Spinal cord (tissue), 3 donors: ENCODE data around the genes TMEM43, C3orf20, MRPS25 and SH3BP5.

DNA sequence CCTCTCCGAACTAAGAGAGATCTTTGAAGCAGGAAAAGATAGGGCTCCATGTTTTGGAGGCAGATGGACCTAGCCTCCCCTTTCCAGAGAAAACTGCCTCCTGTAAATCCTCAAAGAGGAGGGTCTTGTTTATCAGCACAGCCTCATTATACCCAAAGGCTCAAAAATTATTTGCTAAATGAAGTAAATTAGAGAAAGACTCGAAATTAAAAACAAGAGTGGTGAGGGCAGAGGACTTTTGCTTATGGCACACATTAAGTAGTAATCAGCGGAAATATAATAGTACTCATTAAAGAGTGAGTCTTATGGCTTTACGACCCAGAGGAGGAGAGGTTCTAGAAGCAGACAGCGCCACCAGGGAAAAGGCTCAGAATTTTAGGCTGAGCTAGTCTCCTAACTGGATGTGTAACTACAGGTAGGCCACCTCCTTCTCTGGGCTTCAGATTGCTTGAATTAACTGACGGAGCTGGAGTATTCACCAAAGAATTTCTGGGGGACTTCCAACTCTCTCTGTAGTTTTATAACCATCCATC lies 1.5 kb downstream of the CHCHD4 start:
- PRO-cap = no peak
- RAMPAGE, long total RNA = no peak

GRCh38 chr3:14124901-14125482 lies at the start of gene TMEM43:
TSS of gene TMEM43 (plus strand) at chr3:14125052.
- PRO-cap = unidirectional peak, plus-strand start at chr3:14125083
- RAMPAGE, long total RNA = no peak

DNA sequence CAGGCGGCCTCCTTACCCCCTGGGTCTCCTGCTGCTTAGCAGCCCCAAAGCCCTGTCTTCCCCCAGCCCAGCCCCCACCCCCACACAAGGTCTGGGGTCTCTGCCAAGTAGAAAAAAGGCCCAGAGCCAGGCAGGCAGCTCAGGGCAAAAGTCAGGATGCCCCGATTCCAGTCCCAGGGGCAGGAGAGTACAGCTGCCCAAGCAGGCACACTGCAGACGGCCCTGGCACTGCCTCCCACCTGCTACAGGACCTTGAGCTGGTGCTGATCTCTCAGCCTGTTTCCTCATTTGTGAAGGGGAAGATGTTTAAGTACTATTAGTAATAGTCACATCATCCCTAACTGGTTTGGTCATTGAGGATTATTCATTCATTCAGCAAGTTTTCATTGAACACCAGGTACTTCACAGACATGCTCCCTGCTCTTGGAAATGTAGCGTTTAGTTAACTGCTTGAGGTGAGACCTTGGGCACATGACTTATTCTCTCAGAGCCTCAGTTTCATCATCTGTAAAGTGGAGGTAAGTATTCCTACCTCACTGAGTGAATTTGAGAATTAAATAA lies 12.7 kb downstream of the TMEM43 start:
- PRO-cap = no peak
- RAMPAGE, long total RNA = no peak

- PRO-cap = no peak
- RAMPAGE, long total RNA = no peak
Measured at GRCh38 chr3:14151578-14152201, 26.7 kb downstream of the XPC start.

GRCh38 chr3:14249037-14249447 lies 70.4 kb downstream of the LSM3 start:
- PRO-cap = no peak
- RAMPAGE, long total RNA = no peak

- PRO-cap = no peak
- RAMPAGE, long total RNA = no peak
Measured at GRCh38 chr3:14364326-14365002, 37.9 kb upstream of the SLC6A6 start.

GRCh38 chr3:14393617-14394273 lies 8.7 kb upstream of the SLC6A6 start:
- PRO-cap = no peak
- RAMPAGE, long total RNA = no peak

- PRO-cap = no peak
- RAMPAGE, long total RNA = no peak
Measured at GRCh38 chr3:14403940-14404609, 1.7 kb downstream of the SLC6A6 start.

- PRO-cap = no peak
- RAMPAGE, long total RNA = no peak
Measured at GRCh38 chr3:14424634-14425130, 22.3 kb downstream of the SLC6A6 start.

GRCh38 chr3:14675051-14675360 lies at the start of gene C3orf20:
TSS of gene C3orf20 (plus strand) at chr3:14675141.
- PRO-cap = no peak
- RAMPAGE, long total RNA = no peak

DNA sequence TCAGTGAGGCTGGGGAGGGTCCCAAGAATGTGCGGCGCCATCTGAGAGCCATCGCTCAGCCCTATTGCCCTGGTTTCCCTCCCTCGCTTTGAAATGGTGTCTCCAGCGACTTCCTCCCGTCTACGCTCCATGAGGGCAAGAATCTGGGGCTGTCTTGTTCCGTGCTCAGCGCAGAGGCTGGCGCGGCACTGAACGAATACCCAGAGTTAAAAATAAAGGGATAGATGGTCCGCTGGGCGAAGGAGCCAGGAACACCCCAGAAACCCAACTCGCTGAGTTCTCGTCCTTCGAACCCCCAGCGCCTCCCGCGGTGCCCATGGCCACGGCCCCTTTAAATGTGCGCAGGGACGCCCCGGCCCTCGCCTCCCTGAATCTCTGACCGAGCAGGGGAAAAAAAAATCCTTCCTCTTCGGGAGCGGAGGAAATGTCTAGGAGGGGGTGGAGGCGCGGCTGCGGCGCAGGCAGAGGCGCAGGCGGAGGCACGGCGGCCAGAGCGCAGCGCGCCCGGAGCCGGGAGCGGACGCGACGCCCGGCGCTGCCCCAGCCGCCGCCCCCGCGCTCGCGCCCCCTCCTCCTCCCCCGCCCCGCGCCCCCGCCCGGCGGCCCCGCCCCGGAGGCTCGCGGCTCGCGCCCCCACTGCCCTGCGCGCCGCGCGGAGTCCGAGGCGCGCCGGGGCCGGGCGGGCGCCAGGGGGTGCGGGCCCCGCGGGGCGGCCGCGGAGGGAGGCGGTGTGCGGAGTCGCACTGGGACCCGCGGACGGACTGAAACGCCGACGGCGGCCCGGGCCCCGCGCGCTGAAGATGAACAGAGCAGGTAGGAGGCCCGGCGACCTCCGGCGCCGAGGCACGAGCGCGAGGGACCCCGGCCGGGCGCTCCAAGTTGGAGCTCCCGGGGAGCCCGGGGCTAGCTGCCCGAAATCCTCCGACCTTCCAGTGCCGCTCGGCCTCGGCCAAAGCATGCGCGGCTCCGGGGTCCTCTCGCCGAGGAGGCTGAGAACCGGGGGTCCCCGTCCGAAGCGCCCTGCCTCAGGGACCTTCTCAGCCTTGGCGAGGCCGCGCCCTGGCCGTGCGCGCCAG lies 8.4 kb upstream of the FGD5 start:
- PRO-cap = no peak
- RAMPAGE, long total RNA = no peak

GRCh38 chr3:14852720-14852957 lies 33.9 kb downstream of the FGD5 start:
- PRO-cap = no peak
- RAMPAGE, long total RNA = no peak

GRCh38 chr3:14900084-14900927 lies 47.1 kb upstream of the NR2C2 start:
- PRO-cap = no peak
- RAMPAGE, long total RNA = no peak

DNA sequence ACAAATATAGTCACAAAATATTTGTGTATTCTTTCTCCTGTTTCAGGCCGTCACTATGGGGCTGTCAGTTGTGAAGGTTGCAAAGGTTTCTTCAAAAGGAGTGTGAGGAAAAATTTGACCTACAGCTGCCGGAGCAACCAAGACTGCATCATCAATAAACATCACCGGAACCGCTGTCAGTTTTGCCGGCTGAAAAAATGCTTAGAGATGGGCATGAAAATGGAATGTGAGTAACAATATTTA lies 44.5 kb downstream of the MRPS25 start:
- PRO-cap = no peak
- RAMPAGE, long total RNA = no peak

DNA sequence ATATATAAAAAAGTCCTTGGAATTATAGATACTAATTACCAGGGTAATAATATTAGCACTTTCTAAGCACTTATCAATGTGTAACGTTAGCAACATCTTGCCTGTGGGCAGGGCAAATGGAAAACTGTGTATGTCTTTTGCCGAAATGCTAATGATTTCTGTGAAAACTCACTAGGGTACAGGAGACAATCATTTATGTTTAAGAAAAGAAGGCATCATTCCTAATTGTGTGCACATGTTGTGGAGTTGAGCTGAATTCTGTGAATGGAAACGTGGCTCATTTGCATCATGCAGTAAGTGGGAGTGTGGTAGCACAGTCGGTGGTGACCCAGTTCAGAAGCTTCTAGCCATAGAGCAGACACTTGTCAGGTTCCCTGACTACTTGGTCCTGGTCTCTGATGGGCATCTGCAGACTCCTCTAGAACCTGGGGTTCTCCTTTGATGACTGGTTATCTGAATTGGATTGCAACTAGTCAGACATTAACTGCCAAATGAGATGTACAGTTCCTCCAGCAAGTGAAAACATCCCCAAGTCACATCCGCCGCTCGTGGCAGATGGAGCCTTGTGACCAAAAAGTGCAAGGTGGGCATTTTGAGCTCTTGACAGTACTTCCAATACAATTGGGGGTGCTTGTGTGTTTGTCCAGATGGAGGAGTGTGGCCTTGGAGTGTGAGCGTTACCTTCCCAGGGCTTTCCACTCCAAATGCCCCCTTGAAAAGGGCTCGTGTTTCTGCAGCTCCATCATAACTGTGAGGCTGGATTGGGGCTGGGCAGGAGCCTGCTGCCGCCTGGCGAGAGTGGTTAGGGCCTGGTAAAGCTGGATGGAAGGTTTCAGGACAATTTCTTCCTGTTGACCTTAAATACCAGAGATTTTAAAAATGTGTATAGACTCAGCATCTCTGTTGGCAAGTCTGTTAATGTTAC lies 21.5 kb downstream of the MRPS25 start:
- PRO-cap = no peak
- RAMPAGE, long total RNA = no peak

GRCh38 chr3:15052162-15052662 lies 12.9 kb downstream of the MRPS25 start:
- PRO-cap = no peak
- RAMPAGE, long total RNA = no peak

- PRO-cap = no peak
- RAMPAGE, long total RNA = start-site peak on the minus strand at chr3:15065245-15065306, 481 and 44 reads in 2 replicates
Measured at GRCh38 chr3:15064696-15065629, at the start of gene MRPS25. TSS of gene MRPS25 (minus strand) at chr3:15065315.

DNA sequence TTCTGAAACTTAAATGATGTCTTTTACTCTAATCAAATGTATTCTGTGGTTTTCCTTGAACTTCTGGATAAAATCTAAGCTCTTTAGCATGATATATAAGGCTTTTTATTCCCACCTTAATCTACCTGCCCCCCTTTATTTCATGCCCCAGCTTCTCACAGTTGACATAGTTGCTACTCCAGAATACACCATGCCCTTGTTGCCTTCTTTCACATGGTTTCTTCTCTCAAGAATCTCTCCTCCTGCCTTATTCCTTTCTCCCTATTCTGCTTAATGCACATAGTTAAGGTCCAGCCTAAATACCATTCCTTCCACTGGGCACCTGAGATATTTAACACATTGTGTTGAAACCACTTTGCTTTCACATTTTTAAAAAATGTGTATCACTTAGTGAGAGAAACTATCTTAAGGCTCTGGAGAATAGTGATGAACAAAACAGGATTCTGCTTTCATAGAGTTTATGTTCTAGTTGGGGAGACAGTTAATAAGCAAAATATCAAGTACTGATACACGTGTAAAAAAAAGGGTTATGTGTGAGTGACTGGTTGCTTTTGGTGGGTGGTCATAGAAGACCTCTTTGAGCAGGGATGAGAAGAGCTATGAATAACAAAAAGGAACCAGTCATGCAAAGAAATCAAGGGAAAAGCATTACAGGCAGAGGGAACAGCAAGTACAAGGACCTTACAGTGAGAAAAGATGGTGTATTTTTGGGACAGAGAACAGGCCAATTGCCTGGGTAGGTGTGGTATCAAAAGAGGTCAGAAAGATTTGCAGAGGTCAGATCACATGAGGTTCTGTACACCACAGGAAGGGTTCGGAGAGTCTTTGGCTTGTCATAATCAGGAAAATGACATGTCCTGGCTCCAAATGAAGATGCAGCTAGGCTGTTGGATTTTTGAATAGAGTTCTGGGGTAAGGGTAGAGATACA lies 36.7 kb downstream of the CAPN7 start:
- PRO-cap = no peak
- RAMPAGE, long total RNA = no peak

- PRO-cap = no peak
- RAMPAGE, long total RNA = no peak
Measured at GRCh38 chr3:15300115-15301245, 31.9 kb downstream of the SH3BP5 start.

DNA sequence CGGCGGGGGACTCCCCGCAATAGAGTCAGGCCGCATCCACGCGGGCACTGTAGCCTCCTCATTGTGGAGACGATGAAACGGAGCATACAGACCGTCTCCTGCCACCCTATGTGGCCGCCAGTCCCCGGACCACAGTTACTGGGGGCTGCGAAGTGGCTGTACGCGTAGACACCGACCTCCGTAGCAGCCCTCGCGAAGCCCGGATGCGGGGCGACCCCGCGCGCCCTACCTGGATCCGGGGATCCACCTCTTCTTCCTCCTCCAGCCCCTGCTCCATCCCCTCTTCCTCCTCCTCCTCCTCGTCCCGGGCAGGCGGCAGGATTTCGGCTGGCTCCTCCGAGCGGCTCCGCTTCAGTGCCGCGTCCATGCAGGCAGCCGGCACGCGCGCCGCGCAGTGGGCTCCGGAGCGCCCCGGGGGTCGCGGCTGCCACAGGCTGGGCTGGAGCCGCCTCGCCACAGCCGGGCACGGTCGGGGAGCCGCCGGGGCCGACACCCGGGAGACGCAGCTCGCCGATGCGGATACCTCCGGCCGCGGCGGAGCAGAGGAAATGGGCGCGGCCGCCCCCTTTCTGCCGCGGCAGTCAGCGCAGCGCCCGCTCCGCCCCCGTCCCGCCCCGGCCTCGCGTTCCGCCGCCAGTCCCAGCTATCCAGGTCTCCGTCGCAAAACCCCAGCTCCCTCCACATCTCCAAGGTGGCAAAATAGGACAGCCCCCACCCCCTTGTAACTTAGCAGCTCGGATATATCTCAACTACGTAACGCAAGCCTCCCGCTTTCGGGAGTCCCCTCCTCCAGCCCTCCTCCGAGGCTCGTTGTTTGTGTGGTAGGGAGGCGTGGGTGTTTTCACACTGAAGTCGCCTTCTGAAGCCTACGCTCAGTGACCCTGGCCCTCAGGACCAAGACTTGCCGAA lies at the start of gene SH3BP5:
Gene SH3BP5, minus strand, starts transcription at position 545 of the 909 bp plus-strand sequence.
- PRO-cap = no peak
- RAMPAGE, long total RNA = no peak